Hematopoietic multipotent progenitor cell (in vitro differentiated cells): Measurements from ENCODE around the genes FUT7, SAPCD2 and SLC34A3.

DNA sequence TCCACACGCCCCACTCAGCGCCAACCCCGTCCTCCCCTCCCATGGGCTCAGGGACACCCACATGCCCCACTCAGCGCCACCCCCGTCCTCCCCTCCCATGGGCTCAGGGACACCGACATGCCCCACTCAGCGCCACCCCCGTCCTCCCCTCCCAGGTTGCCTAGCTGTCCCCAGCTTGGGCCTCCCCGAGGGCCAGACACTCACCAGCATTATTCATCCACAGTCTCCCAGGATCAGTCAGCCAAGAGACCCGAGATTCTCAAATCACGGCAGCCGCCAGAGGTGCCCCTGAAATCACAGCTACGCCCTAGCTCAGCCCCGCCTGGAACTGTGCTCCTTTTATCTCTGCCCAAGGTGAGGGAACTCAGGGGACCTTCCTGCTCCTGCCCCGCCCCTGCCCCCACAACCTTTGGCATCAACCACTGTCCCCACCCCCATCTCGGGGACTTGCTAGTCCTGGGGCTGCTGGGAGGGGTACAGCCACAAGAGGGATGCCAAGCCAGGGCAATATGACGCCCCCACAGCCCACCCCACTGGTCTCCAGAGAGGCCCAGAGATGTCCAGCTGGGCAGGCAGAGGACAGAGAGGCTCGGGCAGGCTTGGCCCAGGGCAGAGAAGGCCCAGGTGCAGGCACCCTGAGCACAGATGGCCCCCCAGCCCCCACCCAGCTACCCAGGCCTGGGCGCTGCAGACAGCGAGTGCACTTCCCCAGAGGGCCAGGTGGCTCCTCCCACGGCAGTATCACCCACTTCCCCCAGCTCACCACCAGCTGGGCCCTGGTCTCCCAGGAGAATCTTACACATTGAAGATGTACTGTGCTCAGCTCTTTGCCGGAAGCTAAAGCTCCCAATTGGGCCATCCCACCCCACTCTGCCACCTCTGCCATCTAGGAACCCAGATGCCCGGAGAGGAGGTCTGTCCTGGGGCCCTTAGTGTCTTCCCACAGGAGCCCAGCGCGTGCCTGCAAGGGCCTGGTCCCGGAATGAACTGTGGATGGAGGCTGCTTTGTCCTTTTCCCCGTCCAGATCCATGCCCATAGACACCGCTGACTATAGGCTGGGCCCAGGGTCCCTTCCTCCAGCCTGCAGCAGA lies at the start of gene FUT7:
FUT7 (minus strand) TSS at position 314 of the 1,092 bp plus-strand sequence.
- CAGE, long polyA plus RNA: start-site peak on the plus strand centred at position 790 of the sequence, 44 bp wide, 67 reads

DNA sequence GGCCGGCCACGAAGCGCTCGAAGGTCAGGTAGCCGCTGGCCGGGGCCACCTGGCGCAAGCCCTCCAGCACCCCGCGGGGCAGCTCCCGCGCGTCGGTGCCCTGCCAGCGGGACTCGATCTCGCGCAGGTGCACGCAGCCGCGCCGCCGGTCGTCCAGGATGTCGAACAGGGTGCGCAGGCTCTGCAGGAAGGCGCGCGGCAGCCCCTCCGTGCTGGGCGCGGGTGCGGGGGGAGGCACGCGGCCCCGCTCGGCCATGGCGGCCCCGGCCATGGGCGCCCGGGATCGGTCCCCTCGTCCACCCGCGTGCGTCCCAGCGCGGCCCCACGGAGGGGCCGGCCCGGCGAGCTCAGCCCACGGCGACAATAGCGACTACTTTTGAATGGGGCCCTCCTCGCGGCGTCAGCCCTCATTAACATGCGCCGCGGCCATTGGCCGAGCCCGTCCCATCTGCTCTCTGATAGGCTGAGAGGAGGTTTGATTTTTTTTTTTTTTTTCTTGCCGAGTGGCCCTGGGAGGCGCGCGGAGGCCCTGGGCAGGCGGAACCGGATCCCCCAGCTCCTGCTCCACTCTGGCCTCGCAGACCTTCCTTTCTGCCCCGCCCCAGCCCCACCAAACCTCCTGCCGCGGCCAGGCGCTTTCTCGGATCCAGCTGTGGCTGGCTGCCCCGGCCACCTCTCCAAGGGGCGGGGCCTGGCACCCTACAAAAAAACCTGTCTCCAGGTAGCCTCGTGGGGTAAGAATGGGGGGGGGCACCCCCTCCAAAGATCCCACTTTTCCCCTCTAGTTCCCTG lies at the start of gene SAPCD2:
SAPCD2 (minus strand) TSS at position 368 of the 792 bp plus-strand sequence.
- CAGE, long polyA plus RNA: no peak

DNA sequence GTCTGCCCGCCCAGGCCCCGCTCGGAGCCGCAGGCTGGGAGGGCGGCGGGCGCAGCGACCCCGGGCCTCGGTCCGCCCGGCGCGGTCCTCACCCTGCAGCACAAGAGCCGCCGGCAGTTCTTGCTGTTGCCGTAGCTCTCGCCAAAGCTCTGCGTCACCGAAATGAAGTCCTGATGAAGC lies 9.6 kb upstream of the GRIN1 start:
- CAGE, long polyA plus RNA: no peak

DNA sequence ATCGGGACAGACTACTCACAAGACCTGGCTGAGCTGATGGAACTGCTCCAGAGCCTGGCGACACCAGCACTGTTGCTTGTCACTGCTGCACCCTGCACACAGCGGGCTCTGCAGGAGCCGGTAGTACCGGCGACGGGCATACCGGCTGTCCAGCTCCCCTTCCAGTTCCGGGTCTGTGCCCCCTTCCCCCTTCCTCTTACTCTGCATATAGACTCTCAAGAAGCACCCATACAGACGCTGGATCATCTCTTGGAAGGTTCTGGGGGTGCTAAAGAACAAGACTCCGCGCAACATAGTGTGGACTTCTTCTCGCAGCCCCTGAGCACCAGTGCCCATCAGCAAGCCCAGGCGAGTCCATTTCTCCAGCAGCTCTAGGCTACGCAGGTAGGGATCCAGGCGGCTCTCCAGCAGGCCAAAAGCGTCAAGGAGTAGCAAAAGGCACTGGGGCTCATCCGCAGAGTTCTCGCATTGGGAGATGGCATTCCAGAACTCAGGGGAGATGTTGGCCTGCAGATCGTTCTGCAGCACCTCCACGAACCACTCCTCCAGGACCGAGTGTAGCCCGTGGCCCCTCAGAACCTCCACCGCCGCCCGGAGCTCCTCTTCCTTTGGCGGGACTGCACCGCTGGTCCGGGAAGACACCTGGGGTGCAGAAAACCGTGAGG lies 766 bp downstream of the ANAPC2 start:
- CAGE, long polyA plus RNA: no peak

DNA sequence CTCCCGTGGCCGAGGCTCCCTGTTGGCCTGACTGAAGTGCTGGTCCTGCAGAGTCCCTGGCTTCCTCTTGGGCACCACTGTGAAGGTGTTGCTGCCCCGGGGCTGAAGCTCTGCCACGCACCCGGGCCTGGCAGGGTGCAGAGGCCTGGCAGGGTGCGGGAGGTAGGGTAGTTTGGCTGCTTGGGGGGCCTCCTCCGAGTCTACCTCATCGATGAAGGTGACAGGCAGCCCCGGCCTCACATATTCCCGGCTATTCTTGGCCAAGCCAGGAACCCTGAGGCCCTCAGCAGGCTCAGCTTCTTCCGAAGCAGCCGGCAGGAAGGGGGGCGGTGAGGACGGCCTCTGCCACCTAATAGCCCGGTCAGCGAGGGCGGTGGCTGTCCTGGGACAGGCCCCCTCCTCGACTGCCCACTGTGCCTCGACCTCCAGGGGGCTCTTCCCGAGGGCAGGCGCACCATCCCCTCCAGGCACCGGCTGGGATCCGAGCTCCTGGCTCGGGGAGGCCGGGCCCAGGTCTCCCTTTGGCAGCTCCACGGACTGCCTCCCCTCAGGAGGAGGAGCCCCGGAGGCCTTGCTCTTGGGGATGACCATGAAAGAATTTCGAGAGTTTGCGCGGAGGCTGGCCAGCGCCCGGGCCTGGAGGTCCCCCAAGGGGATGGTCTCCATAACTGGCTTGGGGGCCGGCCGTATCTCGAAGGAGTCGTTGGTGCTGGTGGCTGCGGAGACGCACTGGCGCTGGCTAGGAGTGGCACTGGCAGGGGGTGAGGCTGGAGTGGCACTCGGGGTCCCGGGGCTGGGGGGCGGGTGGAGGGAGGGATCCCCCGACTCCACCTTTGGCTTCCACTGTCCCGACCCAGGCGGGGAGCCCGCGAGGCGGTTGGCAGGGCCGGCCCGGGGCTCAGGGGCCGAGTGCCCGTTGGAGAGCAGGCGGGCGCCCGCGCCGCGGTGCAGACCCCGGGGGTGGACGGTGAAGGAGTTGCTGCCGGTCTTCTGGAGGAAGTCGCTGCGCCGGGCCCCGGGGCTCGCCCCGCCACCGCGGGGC lies 1.1 kb downstream of the TPRN start:
- CAGE, long polyA plus RNA: no peak

GRCh38 chr9:137222906-137223229 lies 828 bp upstream of the RNF208 start:
- CAGE, long polyA plus RNA: no peak

DNA sequence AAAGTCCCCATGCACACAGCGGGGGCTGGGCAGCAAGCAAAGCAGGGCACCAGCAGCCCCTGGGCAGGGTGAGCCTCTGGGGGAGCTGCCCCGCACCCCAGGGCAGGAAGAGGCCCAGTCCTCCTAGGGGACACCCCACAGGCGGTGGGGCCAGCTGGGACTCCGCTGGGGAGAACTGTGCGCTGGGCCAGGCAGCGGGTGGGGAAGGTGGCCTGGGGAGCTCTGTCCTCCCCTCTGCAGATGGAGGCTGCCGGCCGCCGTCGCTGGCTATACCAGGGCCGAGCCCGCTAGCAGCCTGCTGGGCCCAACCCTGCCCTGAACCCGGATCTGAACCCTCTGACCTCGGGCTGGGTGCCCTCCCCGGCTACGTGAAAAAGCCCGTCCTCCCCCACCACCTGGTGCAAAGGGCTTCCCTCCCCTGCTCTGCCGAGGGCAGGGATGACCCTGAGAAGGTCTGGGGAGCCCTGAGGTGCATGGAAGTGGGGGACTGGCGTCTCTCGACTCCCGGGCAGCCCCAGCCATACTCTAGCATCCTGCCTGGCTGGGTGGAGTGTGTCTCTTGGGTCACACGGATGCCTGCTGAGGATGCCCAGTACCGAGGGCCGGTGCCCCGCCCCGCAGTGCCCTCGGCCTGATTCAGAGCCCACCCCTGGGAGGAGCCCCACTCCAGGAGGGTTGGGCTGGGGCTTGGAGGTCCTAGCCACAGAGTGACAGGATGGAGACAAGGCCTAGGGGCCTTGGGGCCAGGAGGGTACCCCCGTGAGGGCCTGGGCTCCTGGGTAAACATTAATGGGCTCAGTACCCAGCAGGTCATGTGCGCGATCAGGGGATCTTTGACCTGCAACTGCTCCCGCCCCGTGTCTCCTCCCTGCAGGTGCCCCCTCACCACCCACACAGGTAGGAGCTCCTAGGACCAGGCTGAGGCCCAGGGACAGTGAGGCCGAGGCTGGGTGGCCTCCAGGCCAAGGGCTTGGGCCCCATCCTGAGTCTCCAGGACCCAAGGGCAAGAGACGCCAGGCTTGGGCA lies at the start of gene SLC34A3:
SLC34A3 (plus strand) TSS at position 860 of the 1,026 bp plus-strand sequence.
- CAGE, long polyA plus RNA: no peak

DNA sequence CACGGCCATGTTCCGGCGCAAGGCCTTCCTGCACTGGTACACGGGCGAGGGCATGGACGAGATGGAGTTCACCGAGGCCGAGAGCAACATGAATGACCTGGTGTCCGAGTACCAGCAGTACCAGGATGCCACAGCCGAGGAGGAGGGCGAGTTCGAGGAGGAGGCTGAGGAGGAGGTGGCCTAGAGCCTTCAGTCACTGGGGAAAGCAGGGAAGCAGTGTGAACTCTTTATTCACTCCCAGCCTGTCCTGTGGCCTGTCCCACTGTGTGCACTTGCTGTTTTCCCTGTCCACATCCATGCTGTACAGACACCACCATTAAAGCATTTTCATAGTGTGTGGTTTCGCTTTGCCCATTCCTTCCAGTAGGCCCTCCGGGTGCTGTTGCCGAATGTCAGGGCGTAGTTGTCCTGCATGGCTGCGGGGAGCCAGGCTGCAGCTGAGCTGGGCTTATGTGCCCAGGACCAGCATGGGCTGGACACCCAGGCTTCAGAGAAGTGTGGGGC lies 2.3 kb downstream of the TUBB4B start:
- CAGE, long polyA plus RNA: no peak

- CAGE, long polyA plus RNA: no peak
Measured at GRCh38 chr9:137244715-137244886, 3.0 kb downstream of the FAM166A start.

GRCh38 chr9:137253891-137254480 lies 1.1 kb upstream of the NELFB start:
- CAGE, long polyA plus RNA: no peak

DNA sequence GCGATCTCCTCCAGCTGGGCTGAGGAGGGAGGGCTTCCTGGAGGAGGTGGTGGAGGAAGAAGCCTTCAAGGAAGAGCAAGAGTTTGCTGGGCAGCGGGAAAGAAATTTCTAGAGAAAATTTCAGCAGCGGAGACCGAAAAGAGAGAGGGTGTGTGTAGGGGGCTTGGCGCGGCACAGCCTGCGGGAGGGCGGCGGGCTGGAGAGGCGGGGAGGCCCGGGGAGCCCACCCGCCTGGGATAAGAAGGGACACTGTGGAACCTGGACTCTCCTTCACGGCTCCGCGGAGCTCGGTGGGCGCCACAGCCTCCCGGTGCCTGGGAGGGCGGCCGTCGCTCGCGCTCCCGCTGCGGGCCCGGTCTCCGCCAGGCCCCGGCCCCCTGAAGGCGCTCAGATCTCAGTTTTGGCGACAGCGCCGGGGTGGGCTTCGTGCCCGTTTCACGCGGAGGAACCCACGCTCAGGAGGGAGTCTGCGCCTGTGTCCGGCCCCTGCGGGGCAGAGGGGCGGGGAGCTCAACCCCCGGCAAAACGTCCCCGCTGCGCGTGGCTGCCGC lies 571 bp upstream of the NELFB start:
- CAGE, long polyA plus RNA: no peak

DNA sequence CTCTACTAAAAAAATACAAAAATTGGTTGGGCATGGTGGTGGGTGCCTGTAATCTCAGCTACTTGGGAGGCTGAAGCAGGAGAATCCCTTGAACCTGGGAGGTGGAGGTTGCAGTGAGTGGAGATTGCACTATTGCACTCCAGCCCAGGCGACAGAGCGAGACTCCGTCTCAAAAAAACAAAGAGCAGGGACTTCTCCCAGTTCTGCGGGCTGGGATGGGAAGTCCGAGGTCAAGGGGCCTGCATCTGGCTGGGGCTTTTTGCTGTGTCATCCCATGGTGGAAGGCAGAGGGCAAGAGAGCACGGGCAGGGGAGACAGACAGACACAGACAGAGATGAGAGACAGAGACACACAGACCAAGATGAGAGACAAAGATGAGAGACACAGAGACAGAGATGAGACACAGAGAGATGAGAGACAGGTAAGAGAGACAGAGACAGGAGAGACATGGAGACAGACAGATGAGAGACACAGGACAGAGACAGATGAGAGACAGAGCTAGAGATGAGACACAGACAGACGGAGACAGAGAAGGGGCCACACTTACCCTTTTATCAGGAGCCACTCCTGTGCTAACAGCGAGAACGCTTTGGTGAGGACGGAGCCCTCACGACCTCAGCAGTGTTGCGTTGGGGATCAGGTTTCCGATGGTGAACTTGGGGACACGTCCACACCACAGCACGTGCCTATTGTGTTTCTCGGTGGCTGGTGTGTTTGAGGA lies 9.0 kb upstream of the TOR4A start:
- CAGE, long polyA plus RNA: no peak

GRCh38 chr9:137302799-137303706 lies 982 bp upstream of the NRARP start:
- CAGE, long polyA plus RNA: no peak

- CAGE, long polyA plus RNA: no peak
Measured at GRCh38 chr9:137435808-137436434, 5.2 kb downstream of the ENTPD8 start.

- CAGE, long polyA plus RNA: no peak
Measured at GRCh38 chr9:137436730-137437469, 4.3 kb downstream of the ENTPD8 start.

- CAGE, long polyA plus RNA: no peak
Measured at GRCh38 chr9:137554536-137555705, 3.2 kb downstream of the MRPL41 start.

- CAGE, long polyA plus RNA: no peak
Measured at GRCh38 chr9:137614018-137614863, 4.6 kb upstream of the EHMT1 start.

DNA sequence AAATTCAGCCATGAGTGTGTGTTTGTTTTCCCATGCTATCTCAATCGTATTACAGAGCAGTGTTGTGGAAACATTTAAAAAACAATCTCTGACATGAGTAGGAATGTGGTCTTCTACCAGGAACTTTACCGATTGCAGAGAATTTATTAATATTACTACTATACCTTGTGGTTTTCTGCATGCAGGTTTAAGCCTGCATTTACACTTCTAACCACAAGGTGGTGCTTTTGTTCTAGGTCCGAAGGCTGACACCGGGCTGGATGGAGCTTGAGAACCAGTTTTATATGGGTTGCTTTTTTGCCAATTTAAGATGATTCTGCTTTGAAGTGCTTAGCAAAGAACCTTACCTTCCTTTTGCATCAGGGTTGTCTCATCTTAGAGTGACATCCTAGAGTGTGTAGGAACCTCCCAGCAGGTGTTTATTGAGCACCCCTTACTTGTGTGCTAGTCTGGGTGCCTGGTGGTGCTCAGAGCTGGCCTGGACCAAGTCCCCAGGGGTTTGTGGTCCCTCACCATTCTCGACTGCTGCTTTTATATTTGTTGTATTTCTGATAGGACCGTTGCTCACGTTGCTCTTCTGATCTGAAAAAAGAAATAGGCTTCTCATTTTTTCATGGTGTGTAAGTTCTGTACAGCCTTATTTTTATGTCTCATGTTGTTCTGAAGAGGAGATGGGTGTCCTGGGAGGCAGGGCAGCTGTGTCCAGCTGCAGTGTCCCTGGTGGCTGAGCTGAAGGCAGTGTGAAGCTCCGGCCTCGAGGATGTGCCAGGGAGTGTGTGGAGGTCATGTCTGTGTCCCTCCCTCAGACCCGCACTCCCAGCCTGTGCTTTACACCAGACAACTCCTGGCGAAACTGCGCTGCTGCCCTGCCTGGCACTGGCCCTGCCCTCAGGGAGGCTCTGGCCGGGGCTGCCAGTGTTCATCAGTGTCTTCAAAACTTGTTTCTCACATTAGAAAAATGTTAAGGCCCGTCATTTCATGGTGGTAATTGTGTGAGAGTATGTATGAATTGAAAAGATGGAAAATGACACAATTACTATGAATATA lies 54.3 kb downstream of the EHMT1 start:
- CAGE, long polyA plus RNA: no peak

- CAGE, long polyA plus RNA: no peak
Measured at GRCh38 chr9:137679320-137679634, 60.5 kb downstream of the EHMT1 start.

DNA sequence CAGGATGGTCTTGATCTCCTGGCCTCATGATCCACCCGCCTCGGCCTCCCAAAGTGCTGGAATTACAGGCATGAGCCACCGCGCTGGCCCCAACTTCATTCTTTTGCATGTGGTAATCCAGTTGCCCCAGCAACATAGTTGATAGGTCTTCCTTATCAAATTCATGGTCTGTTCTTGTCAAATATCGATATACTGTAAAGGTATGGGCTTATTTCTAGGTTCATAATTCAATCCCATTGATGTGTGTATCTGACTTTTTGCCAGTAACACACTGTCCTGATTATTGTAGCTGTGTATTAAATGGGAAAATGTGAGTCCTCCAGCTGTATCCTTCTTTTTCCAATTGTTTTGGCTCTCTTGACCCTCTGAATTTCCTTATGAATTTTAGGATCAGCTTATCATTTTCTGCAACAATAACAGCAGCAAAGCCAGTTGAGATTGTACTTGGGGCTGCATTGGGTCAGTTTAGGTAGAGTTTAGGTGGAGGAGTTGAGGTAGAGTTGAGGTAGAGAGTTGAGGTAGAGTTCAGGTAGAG lies 68.2 kb downstream of the EHMT1 start:
- CAGE, long polyA plus RNA: no peak